ENCODE results near the genes CCDC24, SLC6A9 and KLF18.

DNA sequence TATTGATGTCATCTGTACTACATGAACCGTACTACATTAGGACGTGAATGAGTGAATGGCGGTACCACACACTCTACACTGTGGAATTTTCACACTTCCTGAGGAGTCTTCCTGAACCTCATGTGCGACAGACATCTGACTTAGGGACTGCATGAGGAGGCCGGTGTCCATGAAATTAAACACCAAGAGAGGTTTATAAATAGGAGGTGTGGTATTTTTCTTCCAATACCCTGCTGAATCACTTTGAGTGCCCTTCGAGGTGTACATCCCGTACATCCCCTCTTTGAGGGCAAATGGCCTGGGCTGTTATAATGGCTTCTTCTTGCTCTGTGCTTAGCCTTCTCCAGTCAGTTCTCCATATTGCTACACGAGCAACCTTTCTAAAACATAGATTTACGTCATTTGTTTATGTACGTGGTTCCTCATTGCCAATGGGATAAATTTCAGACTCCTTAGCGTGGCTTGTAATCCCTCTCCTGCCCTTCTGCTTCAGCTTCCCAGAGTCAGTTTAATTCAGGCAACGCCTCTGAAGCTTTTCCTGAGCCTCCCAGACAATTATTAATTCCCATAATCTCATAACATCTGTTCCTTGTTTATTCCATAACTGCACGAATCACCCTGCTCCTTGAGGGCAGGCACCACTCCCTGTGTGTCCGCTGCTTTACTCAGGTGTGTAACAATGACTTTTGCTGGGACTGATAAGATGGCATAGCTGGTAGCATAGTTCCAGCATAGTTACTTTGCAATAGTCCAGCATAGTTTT is 9.4 kb downstream of the ST3GAL3 start:
- PRO-cap, 3 experiments, result peak in 2 of 3 experiments; most common plus-strand start position 246 of the sequence (in 2); most common minus-strand start position 149 of the sequence (in 2)
- RAMPAGE, long total RNA, result no peak
- RRBS, 2 experiments, result no CpG with 5 or more reads among the region's 14 CpGs

DNA sequence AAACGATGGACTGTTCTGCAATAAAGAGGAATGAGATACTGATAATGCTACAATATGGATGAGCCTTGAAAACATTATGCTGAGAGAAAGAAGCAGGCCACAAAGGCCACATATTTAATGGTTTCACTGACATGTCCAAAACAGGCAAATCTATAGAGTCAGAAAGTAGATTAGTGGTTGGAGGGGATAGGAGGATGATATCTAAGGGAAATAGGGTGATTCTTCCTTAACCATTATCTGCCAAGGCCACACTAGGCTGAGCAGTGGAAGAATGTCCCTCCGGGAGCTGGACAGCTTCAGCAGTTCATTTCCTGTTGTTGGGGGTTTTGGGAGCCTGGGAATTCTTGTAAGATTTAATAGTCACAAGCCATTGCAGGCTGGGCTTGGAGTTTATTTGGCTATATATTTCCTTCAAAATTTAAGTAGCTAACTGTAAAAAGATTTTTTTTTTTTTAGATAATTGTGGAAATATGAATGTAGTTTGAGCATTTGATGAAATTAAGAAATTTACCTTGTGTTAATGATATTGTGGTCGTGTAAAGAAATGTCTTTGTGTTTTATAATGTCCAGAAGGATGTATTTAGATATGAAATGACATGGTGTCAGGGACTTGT is 53.6 kb downstream of the ST3GAL3 start:
- PRO-cap, 3 experiments, result no peak in any of the 3 experiments
- RAMPAGE, long total RNA, result no peak
- RRBS, 2 experiments, result no CpG with 5 or more reads among the region's 3 CpGs

GRCh38 chr1:43868698-43869215 is 64.8 kb upstream of the ARTN start:
- PRO-cap, 3 experiments, result peak in 1 of 3 experiments; most common minus-strand start chr1:43868767 (in 1)
- RAMPAGE, long total RNA, result no peak
- RRBS, 2 experiments, result no CpG with 5 or more reads among the region's 3 CpGs

DNA sequence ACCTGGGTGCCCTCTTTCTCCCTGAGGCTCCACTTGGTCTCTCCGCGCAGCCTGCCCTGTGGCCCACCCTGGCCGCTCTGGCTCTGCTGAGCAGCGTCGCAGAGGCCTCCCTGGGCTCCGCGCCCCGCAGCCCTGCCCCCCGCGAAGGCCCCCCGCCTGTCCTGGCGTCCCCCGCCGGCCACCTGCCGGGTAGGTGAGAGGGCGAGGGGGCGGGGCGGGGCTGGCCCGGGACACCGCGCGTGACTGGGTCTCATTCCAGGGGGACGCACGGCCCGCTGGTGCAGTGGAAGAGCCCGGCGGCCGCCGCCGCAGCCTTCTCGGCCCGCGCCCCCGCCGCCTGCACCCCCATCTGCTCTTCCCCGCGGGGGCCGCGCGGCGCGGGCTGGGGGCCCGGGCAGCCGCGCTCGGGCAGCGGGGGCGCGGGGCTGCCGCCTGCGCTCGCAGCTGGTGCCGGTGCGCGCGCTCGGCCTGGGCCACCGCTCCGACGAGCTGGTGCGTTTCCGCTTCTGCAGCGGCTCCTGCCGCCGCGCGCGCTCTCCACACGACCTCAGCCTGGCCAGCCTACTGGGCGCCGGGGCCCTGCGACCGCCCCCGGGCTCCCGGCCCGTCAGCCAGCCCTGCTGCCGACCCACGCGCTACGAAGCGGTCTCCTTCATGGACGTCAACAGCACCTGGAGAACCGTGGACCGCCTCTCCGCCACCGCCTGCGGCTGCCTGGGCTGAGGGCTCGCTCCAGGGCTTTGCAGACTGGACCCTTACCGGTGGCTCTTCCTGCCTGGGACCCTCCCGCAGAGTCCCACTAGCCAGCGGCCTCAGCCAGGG is 2.7 kb downstream of the ARTN start:
- PRO-cap, 3 experiments, result no peak in any of the 3 experiments
- RAMPAGE, long total RNA, result no peak
- RRBS, 2 experiments, result 2% methylated on average over 49 of the region's 91 CpGs

- PRO-cap, 3 experiments, result no peak in any of the 3 experiments
- RAMPAGE, long total RNA, result no peak
- RRBS, 2 experiments, result no CpG with 5 or more reads among the region's 10 CpGs
These were observed 3.2 kb upstream of the DPH2 start for GRCh38 chr1:43966377-43967219.

- PRO-cap, 3 experiments, result peak in 1 of 3 experiments; most common plus-strand start chr1:43991790 (in 1); most common minus-strand start chr1:43991501 (in 1)
- RAMPAGE, long total RNA, result no peak
- RRBS, 2 experiments, result 3% methylated on average over 33 of the region's 66 CpGs
These were observed at the start of gene CCDC24 for GRCh38 chr1:43991181-43992034. CCDC24 (plus strand) TSS chr1:43991599.

GRCh38 chr1:43992354-43992960 is 1.1 kb downstream of the CCDC24 start:
- PRO-cap, 3 experiments, result no peak in any of the 3 experiments
- RAMPAGE, long total RNA, result no peak
- RRBS, 2 experiments, result no CpG with 5 or more reads among the region's 6 CpGs

- PRO-cap, 3 experiments, result peak in 1 of 3 experiments; most common minus-strand start chr1:44031462 (in 1)
- RAMPAGE, long total RNA, result no peak
- RRBS, 2 experiments, result 0% methylated on average over 4 of the region's 57 CpGs; no CpG with 5 or more reads in 1 of the 2 experiments
These were observed at the start of gene SLC6A9 for GRCh38 chr1:44031020-44031969. SLC6A9 (minus strand) TSS chr1:44031462.

DNA sequence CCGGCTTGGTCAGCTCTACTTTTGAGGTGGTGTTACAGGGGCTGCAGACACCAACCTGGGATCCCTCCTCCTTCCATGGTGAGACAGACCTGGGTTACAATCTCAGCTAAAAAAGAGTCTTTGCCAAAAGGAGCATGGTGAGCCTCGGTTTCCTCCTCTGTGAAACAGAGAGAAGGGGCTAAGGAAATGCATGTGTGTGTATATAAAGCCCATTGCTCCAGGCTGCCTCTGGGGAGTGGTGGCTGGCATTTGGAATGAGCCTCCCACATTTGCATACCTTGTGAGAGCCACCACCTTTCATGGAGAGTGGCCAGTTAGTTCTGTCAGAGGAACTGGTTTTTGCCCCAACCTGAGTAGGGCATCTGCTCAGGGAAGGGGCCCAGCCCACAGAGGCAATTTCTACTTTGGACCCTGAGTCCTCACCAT is 772 bp upstream of the SLC6A9 start:
- PRO-cap, 3 experiments, result no peak in any of the 3 experiments
- RAMPAGE, long total RNA, result no peak
- RRBS, 2 experiments, result no CpG with 5 or more reads among the region's 2 CpGs

GRCh38 chr1:44068369-44069033 is 37.2 kb upstream of the SLC6A9 start:
- PRO-cap, 3 experiments, result no peak in any of the 3 experiments
- RAMPAGE, long total RNA, result no peak
- RRBS, 2 experiments, result no CpG with 5 or more reads among the region's 3 CpGs

- PRO-cap, 3 experiments, result no peak in any of the 3 experiments
- RAMPAGE, long total RNA, result no peak
- RRBS, 2 experiments, result no CpG with 5 or more reads among the region's 1 CpG
These were observed at the start of gene KLF18 for GRCh38 chr1:44141465-44141917. KLF18 (minus strand) TSS chr1:44141631.

DNA sequence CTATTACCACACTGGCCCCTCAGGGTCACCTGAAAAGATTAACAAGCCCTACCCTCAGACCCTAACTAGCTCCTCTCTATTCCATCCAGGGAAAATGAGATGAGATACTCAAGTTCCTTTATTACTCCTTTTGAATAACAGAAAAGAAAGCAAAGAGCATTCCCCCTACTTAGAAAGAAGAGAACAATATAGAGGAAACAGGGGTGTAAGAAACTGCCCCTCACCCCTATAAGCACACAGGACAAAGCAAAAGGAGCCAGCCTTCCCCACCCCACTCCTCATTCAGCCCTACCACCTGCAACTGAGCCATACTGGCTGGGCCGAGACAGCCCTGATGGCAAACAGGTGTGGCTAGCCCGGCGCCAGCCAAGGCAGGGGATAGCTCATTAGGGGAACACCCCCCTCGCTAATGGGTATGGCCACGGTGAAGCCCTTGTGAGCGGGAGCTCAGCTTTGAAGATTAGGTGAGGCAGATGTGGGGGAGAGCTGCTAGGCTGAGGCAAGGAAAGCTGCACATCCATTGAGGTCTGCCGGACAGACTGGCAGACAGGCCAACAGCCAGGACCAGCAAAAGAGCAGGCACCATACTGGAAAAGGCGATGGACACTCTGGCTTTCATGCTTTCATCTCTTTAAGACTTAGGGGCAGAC is 65.6 kb downstream of the ERI3 start:
- PRO-cap, 3 experiments, result no peak in any of the 3 experiments
- RAMPAGE, long total RNA, result no peak
- RRBS, 2 experiments, result no CpG with 5 or more reads among the region's 8 CpGs

- PRO-cap, 3 experiments, result no peak in any of the 3 experiments
- RAMPAGE, long total RNA, result no peak
- RRBS, 2 experiments, result no CpG with 5 or more reads among the region's 4 CpGs
These were observed 7.8 kb downstream of the ERI3 start for GRCh38 chr1:44347184-44347764.

GRCh38 chr1:44408376-44409336 is 3.6 kb downstream of the RNF220 start:
- PRO-cap, 3 experiments, result no peak in any of the 3 experiments
- RAMPAGE, long total RNA, result no peak
- RRBS, 2 experiments, result 4 to 7% methylated on average over 4 of the region's 37 CpGs

- PRO-cap, 3 experiments, result no peak in any of the 3 experiments
- RAMPAGE, long total RNA, result no peak
- RRBS, 2 experiments, result no CpG with 5 or more reads among the region's 9 CpGs
These were observed 79.1 kb downstream of the RNF220 start for GRCh38 chr1:44484182-44484598.

DNA sequence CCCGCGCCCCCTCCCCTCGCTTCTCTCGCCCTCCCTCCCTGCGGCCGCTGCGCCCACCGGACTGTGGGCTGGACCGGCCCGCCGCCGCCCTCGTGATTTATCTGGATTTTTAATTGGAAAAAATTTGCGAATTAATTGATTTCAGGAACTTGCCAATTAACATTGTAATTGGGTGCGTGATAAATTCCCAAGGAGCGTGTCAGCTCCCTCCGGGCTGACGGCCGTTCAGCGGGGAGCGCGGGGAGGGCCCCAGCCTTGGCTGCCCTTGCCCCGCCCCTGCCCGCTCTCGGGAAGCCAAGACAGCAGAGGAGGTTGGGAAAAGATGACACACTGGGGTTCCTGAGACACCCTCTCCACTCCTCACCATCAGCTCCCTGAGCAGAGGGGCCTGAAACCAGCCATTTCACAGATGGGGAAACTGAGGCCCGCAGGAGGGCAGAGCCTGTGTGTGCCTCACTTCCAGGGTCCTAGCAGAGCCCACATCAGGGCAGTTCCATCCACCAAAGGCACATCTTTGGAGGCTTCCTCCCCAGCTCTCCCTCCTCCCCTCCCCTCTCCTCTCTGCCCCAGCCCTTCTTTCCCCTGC is 56.9 kb downstream of the TMEM53 start:
- PRO-cap, 3 experiments, result no peak in any of the 3 experiments
- RAMPAGE, long total RNA, result no peak
- RRBS, 2 experiments, result 4 to 9% methylated on average over 7 to 14 of the region's 26 CpGs

DNA sequence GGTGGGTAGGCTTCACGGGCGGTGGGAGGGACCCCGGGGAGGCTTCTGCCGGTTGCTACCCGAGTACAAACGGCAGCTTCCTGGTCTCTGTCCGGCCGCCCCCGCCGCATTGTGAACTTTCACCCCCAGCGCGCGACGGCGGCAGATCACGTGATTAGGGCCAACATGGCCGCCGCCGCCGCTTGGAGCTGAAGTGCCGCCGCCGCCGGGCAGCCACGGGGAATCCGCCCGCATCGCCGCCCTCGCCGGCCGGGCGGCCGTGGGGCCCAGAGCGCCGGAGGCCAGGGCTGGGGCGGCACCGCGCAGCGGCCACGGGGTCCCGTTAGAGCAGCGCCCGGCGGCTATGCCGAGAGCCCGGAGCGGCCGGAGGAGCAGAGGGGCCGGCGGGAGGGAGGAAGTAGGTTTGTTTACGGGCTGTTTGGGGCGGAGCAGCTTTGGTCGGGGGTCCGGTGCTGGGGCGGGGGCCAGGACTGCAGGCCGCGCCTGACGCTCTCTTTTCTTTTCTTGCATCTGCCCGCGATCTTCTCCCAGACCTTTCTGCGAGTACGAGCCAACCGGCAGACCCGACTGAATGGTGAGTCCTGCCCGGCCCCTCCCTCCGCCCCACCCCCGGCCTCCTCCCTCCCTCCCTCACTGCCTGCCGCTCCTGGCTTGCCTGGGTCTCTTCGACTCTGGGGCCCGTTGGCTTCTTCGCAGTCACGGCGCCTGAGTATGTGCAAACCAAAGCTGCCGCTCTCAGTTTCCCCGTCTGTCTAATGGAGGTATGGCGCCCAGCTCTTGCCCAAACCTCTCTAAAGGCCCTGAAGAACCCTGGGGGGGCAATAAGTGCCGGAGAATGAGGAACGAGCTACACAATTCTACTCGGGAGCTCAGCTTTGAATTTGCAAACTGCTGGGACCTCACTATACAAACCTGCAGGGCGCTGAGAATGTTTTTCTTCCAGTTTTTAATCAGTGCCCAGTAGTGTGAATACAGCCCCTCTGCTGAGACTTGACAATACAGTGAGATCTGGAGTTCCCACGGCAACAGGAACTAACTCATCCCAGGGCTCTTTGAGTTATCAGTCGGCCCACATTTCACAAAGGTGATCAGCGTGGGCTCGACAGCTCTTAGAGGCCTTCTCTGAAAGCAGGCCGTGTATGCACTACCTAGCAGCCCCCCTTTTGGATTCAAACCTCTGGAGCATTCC is 42.1 kb downstream of the TMEM53 start:
- PRO-cap, 3 experiments, result peak in 3 of 3 experiments; most common plus-strand start position 157 of the sequence (in 2); most common minus-strand start position 111 of the sequence (in 3)
- RAMPAGE, long total RNA, result no peak
- RRBS, 2 experiments, result 2% methylated on average over 35 to 44 of the region's 86 CpGs

DNA sequence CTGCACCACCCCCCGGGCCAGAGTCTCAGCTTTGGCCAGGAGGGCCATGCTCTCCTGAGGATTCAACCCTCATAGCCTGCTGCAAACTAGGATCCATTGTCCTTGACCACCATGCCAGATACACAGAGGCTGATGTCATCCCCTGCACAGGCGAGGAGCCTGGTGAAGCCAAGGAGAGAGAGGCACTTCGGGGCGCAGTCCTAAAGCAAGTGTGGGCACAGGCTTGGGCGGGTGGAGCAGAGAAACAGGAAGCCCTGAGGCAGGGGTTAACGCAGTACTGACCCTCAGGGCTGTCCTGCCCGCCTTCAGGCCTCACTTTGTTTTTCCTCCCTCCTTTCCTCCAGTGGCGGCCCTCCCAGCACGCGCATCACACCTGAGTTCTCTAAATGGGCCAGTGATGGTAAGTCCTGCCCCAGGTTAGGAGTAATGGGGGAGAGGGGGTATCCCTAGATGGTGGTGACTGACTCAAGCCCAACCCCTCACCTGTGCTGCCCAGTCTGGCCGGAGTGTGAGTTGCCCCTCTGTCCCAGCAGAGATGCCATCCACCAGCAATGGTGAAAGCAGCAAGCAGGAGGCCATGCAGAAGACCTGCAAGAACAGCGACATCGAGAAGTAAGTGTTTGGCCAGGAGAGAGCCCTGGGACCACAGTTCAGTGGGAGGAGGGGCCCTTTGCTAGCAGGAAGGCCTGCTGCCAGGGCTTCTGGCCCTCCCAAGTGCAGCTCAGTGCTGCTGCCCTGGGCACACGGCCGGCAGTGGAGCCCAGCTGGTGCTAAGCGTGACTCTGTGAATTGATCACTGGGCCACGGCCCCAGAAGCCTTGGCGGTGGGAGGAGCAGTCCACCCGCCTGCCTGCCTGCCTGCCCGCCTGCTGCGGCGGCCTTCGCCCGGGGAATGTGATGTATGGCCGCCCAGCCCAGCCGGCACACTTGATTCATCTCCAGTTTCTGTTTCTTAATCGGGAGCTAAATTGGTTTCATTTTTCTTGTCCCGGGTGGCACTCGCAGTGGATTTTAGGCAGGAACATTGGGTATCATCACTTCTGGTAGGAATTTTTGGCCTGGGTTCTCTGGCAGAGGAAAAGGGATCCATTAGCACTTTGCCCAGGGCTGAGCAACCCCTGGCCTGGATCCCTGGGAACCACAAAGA is 29.0 kb downstream of the TMEM53 start:
- PRO-cap, 3 experiments, result peak in 1 of 3 experiments; most common plus-strand start position 841 of the sequence (in 1)
- RAMPAGE, long total RNA, result no peak
- RRBS, 2 experiments, result 27 to 30% methylated on average over 3 to 10 of the region's 29 CpGs

DNA sequence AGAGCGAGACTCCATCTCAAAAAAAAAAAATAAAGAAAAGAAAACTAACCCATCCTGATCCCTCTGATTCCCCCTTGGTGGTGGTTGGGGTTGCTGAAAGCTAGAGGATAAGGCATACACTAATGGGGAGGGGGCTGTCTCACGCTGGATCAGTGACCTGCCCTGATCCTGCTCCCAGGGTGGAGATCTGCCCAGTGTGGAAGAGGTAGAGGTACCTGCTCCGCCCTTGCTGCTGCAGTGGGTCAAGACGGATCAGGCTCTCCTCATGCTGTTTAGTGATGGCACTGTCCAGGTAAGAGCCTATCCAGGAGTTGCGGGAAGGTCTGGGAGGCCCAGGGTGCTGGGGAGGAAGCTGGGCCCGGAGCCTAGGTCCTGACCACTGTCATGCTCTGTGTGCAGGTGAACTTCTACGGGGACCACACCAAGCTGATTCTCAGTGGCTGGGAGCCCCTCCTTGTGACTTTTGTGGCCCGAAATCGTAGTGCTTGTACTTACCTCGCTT is 2.0 kb downstream of the DYNLT4 start:
- PRO-cap, 3 experiments, result no peak in any of the 3 experiments
- RAMPAGE, long total RNA, result no peak
- RRBS, 2 experiments, result no CpG with 5 or more reads among the region's 10 CpGs

GRCh38 chr1:45000272-45000927 is 10.7 kb downstream of the HECTD3 start:
- PRO-cap, 3 experiments, result no peak in any of the 3 experiments
- RAMPAGE, long total RNA, result no peak
- RRBS, 2 experiments, result no CpG with 5 or more reads among the region's 13 CpGs